Aortic smooth muscle cell (primary cell): ENCODE measurements around a stretch of chr5.

DNA sequence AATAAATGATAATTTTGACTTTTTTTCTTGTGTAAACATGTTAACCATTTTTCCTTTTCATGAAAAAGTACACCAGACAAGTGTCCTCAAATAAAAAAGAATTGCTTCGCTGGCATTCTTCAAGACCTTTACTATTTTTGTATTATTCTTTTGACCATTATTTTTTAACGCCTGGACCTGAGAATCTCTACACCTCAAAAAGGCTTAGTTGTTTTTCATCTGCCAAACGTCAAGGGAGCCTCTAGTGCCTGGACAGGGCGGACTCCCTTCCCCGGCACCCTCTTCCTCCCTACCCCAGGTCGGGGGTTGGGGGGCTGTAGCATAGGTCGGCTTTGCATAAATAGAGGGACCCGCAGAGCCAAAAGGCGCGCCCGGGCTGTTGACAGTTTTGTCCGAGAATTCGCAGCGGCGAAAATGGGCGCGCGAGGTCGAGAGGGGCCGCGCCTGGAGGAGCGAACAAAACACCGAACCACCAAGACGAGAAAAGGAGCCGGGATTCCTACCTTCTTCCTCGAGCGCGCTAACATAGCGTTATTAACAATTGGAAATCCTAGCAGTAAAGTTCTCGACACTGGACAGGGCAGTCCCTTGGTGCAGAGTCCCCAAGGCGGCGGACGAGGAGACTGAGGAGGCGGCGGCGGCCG is 2.0 kb downstream of the FOXD1 start:
- RRBS, result under 1% methylated on average over 12 of the region's 37 CpGs

- RRBS, result no CpG with 5 or more reads among the region's 2 CpGs
Measured at GRCh38 chr5:73918684-73919010, 292.7 kb downstream of the ARHGEF28 start.

DNA sequence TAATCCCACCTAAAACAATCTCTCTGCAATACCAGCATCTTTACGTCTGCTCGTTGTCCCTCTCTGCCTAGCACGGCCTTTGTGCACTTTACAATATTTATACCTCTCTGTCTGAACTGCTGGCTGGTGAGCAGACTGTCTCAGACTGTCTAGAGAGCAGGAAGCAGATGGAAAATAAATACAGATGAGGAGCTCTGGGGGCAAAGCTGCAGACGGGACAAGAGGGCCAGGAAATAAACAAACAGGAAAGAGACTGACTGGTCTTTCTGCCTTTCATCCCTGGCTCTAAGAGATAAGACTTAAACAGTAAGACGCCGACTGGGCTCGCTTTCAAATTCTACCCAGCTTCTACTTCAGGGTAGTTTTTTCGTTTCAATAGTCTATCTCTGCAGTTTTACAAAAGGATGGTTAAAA is 224.8 kb downstream of the ENC1 start:
- RRBS, result no CpG with 5 or more reads among the region's 8 CpGs

GRCh38 chr5:74865564-74865712 is 749 bp downstream of the FAM169A start:
- RRBS, result no CpG with 5 or more reads among the region's 2 CpGs

GRCh38 chr5:75037014-75037431 is 15.3 kb downstream of the GCNT4 start:
- RRBS, result no CpG with 5 or more reads among the region's 2 CpGs

DNA sequence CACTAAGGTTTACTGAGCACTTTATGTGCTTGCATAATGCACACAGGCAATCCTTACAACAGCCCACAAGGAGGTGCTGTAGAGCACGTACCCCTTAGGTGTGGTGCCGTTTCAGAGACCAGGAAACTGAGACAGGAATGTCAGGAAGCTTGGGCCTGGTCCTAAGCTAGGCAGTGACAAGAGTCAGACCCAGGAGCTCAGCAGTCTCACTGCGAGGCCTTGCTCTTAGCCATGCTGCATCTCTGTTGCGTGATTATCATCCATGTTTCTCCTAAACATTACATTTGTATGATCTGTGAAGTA is 2.5 kb downstream of the GCNT4 start:
- RRBS, result no CpG with 5 or more reads among the region's 4 CpGs

DNA sequence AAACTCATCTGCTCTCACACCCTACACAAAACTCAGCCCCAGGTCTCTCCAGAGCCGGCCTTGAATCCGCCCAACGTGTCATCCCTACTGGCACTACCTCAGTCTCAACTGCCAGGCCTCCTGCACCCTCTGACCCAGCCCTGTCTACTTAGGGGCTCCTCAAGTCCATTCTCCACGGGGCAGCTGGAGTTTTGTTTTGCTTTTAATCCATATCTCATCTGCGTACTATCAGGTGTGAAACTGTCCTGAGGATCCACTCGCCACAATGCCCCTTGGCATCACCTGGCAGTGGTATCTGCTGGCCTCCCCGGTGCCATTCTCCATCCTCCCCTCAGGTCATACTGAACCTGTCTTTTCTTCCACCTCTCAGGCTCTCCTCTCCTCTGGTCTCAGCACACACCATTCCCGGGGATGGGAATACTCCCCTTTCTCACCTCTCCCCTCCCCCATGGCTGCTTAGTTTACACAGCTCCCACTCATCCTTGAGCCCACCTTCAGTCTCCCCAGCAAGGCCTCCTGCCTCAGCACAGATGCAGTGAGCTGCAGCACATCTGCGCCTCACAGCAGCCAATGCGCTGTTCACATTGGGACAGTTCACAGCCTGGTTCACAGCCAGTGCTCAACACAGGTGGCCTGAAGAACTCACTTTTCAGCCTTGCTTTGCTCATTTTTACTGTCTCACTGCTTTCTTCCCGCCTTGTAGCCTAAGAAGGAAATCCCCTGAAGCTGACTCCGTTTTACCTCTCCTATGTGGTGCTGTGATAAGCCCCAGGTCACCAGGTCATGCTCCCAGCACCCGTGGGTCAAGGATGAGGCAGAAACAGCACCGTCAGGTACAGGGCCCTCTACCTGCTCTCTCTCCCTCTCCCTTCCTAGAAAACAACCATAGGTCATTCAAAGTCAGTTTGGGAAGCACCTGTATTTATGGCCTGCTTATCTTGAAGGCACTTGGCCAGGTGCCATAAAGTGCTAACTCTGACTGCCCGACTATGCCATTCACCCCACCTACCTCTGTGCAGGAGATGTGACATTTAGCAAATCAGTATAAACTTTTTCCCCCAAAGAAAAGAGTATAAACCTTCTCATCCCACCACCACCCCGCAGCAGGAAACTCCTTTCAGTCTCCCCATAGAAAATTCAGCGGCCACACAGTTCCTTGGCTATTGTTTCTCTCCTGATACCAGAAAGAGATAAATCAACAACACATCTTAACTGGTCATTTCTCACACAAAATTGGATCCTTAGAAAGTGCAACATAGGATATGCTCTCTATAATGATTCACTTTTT is 1.2 kb downstream of the GCNT4 start:
- RRBS, result 71% methylated on average over 2 of the region's 17 CpGs

DNA sequence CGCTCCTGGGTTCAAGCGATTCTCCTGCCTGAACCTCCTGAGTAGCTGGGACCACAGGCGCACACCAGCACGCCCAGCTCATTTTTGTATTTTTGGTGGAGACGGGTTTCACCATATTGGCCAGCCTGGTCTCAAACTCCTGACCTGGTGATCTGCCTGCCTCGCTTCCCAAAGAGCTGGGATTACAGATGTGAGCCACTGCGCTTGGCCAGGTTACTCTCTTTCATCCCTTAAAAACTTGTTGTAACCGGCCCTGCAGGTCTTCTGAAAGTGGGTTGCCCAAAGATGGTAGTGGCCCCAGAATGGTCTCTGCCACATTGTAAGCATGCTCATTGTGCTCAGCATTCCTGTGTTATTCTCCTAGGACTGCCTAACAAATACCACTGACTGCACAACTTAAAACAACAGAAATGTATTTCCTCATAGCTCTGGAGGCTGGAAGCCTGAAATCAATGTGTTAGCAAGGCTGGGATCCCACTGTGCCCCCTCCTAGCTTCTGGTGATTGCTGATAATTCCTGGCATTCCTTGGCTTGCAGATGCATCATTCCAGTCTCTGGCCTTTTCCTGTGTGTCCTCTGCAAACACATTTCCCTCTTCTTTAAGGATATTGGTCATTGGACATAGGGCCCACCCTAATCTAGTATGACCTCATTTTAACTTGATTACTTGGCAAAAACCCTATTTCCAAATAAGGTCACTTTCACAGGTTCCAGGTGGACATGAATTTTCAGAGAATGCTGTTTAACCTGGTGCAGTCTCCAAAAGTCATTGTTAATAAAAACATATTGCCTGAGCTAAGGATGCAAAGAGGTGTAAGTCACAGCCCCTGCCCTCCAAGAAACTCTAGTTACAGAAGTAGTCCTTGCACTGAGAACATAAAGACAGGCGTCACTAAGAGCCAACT is 3.4 kb upstream of the GCNT4 start:
- RRBS, result no CpG with 5 or more reads among the region's 9 CpGs

DNA sequence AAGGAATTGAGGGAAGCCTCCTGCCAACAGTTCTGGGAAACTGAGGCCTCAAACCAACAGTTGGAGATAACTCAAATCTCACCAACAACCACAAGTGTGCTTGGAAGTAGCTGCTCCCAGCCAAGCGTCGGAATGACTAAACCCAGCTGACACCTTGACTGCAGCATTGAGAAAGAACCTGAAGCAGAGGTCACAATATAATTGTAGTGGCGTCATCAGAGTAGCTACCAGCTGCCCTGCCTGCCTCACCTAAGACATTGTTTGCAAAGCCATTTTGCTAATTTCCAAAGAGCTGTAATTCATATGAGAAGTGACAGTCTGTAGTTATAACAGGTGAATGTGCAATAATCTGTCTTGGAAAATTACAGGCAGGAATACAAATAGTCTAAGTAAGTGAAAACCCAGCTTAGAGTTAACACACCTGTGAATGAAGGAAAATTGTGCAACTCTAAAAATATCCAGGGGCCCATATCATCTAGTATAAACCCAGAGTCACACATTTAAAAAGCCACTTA is 40.9 kb upstream of the ANKRD31 start:
- RRBS, result no CpG with 5 or more reads among the region's 3 CpGs

DNA sequence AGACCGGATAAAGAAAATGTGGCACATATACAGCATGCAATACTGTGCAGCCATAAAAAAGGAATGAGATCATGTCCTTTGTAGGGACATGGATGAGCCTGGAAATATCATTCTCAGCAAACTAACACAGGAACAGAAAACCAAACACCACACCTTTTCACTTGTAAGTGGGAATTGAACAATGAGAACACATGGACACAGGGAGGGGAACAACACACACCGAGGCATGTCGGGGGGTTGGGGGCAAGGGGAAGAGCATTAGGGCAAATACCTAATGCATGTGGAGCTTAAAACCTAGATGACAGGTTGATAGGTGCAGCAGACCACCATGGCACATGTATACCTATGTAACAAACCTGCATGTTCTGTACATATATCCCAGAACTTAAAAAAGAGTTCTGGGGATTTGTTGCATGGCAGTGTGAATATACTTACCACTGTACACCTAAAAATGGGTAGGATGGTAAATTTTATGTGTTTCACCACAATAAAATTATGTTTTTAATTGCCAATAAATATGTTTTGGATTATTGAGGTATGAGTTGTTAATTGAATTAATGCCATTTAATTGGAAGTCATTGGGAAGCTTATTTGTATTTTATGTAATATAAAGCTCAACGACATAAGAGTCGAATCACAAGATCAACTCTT is 20.7 kb downstream of the HMGCR start:
- RRBS, result no CpG with 5 or more reads among the region's 5 CpGs

DNA sequence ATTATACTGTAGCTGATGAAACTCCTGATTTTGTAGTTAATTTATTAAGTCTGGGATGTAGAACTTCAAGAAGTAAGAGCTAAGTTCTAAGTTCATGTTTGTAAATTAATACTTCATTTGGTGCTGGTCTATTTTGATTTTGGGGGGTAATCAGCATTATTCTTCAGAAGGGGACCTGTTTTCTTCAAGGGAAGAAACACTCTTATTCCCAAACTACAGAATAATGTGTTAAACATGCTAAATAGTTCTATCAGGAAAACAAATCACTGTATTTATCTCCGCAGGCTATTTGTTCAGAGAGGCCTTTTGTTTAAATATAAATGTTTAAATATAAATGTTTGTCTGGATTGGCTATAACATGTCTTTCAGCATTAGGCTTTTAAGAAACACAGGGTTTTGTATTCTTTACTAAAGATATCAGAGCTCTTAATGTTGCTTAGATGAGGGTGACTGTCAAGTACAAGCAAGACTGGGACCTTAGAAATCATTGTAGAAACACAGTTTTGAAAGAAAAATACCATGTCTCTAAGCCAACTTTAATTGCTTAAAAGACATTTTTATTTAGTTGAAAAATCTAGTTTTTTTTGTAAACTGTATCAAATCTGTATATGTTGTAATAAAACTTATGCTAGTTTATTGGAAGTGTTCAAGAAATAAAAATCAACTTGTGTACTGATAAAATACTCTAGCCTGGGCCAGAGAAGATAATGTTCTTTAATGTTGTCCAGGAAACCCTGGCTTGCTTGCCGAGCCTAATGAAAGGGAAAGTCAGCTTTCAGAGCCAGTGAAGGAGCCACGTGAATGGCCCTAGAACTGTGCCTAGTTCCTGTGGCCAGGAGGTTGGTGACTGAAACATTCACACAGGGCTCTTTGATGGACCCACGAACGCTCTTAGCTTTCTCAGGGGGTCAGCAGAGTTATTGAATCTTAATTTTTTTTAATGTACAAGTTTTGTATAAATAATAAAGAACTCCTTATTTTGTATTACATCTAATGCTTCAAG is 24.0 kb downstream of the HMGCR start:
- RRBS, result no CpG with 5 or more reads among the region's 5 CpGs

GRCh38 chr5:76491953-76492466 is 88.9 kb downstream of the IQGAP2 start:
- RRBS, result no CpG with 5 or more reads among the region's 6 CpGs

GRCh38 chr5:76562039-76562710 is 61.0 kb downstream of the F2RL2 start:
- RRBS, result no CpG with 5 or more reads among the region's 8 CpGs

GRCh38 chr5:77061452-77062015 is 25.6 kb downstream of the ZBED3 start:
- RRBS, result no CpG with 5 or more reads among the region's 6 CpGs

DNA sequence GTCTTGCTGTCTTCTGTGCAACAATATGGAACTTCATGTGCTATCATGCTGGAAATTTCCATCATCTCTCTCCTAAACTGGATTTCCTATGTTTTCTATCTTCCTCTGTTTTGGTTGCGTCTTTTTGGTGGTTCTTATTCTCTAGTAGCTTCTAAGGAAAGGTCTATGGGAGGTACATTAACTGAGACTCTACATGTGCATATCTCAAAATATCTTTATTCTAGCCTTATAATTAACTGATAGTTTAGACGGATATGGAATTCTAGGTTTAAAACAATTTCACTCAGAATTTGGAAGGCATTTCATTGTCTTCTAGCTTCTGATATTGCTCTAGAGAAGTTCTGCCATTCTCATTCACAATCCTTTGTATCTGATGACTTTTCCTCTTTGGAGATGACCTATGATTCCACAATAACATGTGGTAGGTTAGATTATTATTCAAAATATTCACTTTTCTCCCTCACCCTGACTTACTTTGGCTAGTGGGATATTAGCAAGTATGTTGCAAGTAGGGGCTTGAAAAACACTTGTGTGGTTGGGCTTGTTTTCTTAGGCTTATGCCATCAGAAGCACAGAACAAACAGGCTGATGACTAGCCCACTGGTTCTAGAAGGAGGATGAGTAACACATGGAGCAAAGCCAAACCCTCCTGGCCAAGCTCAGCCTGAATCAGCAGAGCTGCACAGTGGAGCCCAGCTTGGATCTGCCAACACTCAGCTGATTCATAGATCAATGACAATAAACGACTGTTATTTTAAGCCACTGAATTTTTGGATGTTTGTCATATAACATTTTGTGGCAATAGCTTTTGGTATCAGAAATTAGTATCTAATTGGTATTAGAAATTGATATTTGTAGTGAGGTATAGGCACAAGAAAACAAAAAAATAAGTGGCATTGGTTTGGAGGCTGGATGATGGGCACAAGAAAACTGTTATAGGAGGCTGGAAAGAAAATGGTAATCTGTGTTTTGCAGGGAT is 45.9 kb upstream of the ZBED3 start:
- RRBS, result no CpG with 5 or more reads among the region's 3 CpGs

GRCh38 chr5:77146309-77147080 is 59.4 kb upstream of the ZBED3 start:
- RRBS, result no CpG with 5 or more reads among the region's 7 CpGs

- RRBS, result 2% methylated on average over 13 of the region's 36 CpGs
Measured at GRCh38 chr5:77180522-77181157, 29.8 kb upstream of the PDE8B start.

- RRBS, result no CpG with 5 or more reads among the region's 6 CpGs
Measured at GRCh38 chr5:77582051-77582497, 56.4 kb downstream of the OTP start.

GRCh38 chr5:77630483-77631375 is 7.8 kb downstream of the OTP start:
- RRBS, result 2% methylated on average over 10 of the region's 62 CpGs

DNA sequence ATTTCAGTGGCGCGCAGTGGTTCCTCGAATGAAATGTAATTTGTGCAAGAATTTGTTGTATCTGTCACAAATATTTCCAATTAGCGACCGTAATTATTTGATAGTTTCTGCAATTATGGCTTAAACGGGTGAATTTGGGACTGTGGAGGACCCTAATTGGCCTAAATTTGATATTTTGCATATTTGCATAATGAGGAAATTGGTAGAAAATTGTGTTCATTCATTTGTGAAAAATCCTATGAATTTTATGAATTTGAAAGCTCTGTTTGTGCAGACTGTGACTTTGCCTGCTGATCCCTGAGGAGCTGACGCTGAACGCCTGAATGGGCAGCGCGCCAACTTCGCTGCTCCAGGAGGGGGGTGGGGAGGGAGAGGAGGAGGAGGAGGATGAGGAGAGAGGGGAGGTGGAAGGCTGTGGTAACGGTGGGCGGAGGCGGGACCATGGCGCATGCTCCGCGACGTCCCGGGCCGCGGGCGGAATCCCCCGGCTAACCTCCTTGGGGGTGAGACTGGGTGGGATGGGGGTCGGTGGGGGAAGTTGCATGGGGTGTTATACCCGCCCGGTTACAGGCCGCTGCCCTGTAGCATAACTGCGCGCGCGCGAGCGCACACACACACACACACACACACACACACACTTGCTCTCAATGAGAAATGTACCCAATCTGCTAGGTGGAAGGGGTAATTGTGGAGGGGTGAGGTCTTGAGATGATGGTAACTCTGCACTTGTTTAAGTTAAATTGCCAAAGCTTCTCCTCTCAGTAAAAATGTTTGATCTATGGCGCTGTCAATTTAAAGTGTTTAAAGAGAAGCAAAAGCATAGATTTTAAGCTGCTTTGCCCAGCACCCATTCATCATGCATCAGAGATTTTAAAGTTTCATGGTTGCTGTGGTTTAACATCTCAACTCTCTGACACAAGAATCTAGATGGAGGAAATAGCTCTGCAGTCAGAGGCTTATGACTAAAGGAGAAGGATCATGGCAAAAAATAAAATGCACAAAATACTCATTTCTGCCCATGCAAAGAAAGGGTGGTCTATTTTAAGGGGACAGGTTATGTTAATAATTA is 76.5 kb upstream of the TBCA start:
- RRBS, result 2% methylated on average over 3 of the region's 34 CpGs